Daoy (cell line): ENCODE measurements around the genes ACTA1, PGBD5 and CAPN9.

GRCh38 chr1:228407746-228408308 is 1.2 kb upstream of the TRIM11 start:
- RAMPAGE, long total RNA, result no peak

DNA sequence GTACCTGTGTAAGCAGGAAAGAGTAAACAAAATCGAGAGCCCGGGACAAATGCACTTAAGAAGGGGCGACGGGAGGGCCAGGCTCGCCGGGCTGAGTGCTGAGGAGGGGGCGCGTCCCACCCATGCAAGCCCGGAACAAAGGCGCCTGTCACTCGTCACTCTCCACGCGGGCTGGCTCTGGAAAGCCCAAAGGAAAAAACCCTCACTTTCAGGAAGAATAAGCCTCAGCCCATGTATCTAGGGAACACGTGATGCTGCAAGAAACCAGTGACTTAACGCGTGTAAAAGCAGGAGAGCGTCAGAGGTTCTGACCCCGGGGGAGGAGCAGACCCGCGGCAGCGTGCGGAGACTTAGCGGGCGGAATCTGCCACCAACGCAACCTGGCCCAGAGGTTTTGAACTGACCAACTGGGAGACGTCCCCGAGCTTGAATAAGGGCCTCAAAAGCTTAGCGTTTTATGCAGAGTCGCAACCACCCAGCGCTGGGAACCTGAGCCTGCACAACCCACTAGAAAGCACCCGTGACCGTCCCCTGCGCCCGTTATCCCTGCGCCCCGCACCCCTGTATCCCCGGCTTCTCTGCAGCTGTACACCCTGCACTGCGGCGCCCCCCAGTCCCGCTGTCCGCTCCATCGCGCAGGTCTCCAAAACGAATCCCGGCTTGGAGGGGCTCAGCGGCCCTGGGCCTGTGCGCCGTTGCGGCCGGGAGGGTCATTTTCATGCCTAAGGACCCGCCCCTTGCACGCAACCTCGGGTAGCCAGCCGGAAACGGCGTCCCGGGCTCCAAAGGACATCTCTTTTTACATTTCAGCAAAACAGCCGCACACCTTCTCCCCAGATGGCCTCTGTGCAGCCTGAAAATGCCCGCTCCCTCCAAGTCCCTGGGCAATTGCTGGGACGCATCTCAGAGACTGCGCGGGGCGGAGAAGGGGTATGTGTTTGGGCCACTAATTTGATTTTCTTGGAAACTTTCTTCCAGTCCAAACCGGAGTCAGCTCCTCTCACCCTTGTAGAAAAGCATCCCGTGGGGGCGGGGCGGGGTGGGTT is 11.7 kb downstream of the H2AC25 start:
- RAMPAGE, long total RNA, result no peak

DNA sequence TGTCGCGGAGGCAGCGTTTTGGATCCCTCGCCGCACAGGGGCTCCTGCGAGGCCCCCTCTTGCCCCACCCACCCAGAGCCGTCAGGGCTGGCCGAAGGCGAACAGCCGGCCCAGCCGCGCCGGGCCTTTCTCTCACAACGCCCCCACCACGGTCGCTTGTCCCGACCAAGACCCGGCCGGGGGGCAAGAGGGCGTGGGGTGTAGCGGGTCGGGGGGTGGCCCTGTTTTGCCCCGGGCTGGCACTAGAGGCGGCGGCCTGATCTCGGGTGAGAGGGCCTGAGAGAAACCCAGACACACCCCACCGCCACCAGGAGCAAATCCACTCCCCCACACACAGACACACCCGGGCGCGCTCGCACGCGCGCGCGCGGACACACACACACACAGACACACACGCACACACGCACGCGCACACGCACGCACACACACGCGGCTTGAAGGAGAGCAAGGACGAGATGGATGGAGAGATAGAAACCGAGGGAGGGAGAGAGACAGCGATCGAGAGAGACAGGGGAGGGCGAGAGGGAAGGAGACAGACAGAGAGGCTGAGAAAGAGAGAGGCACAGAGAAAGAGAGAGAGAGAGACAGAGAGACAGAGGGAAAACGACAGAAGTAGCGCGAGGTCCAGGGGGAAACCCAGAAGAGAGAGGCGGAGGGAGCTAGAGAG is 99.9 kb upstream of the RHOU start:
- RAMPAGE, long total RNA, result no peak

GRCh38 chr1:228826949-228827428 is 91.7 kb downstream of the RHOU start:
- RAMPAGE, long total RNA, result no peak

- RAMPAGE, long total RNA, result no peak
Observed at GRCh38 chr1:228905607-228906134, 170.4 kb downstream of the RHOU start.

GRCh38 chr1:228948340-228948698 is 213.0 kb downstream of the RHOU start:
- RAMPAGE, long total RNA, result no peak

DNA sequence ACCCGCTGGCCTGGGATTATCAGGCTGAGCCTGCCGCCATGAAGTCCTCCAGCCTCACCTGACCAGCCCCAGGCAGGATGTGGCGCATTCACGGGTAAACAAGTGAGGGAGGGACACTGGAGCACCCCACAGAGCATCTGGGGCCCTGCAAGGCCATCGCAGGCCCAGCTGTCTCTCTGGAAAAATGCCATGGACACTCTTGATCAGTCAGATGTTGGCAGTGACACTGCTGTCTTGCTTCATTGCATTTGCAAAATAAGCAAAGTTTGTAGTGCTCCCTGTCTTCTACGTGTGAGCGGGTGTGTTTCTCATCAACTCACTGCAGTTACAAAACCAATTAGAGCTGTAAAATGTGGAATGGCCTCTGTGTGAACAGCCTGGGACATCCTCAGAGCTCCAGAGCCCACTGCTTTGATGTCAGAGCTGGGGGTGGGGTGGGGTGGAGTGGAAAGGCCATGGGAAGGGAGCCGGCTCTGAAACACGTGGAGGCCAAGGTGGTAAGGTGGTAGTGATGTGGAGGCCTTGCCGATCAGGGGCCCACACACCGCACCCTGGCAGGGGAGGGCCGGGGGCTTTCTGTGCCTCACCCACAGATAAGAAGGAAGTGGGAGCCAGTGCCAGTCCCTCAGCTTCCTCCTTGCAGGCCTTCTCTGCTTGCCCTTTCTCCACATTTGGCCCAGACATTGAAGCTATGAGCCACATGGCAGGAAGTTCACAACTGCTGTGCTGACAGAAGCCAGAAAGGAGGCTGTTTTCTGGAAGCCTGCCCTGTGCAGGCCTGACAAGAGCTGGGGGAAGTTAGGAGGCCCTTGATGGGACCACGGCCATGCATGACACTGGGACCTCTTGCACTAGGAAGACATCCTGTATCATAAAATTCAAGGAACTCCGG is 254.9 kb downstream of the RHOU start:
- RAMPAGE, long total RNA, result no peak

DNA sequence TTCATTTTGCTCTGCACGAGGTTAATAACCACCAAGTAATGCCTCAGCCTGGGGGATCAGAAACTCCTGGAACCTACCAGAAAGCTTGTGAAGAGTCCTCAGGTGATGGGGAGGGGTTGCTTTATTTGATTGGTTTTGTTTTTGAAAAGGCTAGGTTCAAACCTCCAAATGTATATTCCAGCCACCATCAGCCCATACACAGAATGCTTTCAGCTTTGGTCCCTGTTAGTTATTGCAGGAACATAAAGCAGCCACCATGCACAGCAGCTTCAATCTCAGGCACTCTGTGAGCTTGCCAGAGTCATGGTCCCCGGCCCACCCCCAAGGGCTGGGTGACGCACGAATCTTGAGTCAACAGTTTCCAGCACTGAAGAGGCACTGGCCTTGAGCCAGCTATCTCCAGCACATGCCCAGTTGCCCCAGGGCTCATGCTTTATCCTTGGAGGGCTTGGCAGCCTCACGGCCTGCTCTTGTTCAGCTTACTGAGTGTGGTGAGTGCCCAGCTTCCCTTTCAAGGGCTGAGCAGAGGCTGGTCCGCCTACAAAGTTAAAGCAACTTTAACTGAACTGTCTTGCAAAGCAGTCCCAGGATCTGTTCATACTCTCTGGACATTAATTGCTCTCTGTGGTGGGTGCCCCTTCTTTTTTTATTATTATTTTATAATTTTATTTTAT is 200.8 kb upstream of the RAB4A start:
- RAMPAGE, long total RNA, result no peak

DNA sequence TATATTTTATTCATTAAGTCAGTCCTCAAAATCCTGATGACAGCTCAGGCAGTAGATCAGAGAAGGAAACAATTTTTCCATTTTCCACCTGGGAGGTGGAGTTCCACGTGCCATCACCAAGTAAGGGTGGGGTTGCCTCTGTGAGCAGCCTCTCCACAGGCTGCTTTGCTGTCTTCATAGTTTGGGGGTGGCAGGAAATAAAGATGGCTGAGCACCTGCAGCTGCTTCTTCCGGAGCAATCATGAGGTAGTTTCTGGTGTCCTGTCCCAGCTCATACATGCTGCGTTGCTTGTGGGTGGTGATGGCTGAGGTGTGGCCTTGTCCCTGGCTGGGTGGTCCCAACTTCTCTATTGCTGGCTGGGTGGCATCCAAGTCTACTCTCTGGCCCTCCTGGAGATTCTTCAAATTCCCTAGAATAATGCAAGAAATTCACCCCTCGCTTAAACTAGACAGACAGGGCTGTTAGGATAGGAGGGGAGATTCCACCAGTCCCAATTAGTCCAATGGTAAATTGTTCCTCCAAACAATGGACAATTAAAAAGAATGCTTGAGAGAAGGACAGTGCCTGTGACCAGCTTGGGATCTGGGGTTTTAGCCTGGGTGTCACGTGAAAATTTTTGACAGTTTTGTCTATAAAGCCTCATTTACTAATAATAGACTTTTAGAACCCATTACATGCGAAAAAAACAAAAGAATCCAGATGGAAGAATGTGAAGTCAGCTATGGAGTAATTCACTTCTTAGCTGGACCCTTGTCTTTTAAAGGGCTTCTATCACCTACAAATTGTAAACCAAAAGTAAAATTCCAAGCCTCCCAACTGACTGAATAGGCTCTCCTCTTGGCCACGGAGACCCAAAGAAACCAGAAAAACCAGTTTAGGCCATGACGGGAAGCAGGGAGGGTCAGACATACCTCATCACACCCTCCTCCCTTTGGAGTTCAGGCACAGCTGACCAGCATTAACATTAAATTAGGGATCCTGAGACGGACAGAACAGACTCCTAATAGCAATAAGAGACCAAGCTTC is 177.7 kb upstream of the RAB4A start:
- RAMPAGE, long total RNA, result no peak

DNA sequence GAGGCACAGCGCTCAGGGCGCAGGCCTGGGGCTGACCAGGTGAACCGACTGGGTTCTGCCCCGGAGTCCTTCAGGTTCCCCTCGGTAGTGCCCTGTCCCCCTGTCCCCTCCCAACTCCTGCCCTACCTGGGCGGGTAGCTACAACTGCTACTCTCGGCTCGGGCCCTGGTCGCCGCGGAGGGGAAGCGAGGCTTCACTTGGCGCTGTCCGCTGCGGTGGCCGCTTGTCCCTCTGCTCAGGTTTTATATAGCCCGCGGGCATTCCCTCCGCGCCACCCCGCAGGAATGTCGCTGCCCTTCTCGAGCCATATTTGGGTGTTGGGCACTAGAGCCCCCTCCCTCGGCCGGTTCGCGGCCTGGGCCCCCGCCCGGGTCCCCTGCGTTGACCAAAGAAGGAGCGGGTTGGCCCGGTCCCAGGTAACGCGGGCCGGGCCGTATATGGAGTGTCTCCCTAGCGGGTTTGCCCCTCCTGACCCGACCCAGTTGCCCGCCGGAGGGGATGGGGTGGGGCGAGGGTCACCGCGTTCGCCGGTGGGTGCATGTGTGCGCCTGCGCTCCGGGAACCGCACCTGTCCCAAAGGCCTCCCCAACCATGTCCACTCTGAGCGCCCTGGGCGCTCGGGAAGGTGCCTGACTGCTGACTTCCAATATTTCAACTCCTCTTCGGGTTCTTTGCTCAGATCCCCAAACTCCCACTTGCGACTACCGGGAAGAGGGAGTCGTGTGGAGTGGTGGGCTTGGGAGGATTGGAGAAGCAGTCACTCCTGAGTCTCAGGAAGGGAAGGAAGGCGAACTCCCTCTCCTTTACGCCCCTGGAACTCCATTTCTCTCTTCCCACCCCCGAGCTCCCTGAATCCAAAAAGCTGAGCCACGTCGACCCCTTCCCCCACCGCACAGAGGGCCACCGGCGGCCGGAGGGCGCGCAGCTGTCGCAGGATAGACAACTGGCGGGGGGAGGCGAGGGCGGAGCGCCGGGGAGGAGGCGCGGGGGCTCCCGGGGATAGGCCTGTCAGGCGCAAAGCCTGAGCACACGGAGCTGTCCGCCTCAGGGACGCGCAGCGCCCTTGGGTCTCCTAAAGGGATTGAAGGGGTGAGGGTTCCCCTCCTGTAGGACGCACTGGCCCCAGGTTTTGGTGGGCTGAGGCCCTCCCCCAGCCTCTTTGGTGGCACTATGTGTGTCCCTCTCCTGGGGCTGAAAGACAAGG is at the start of gene ACTA1:
Gene ACTA1, minus strand, starts transcription at position 217 of the 1,204 bp plus-strand sequence.
- RAMPAGE, long total RNA, result no peak

- RAMPAGE, long total RNA, result no peak
Observed at GRCh38 chr1:229499464-229500241, 8.5 kb downstream of the NUP133 start.

DNA sequence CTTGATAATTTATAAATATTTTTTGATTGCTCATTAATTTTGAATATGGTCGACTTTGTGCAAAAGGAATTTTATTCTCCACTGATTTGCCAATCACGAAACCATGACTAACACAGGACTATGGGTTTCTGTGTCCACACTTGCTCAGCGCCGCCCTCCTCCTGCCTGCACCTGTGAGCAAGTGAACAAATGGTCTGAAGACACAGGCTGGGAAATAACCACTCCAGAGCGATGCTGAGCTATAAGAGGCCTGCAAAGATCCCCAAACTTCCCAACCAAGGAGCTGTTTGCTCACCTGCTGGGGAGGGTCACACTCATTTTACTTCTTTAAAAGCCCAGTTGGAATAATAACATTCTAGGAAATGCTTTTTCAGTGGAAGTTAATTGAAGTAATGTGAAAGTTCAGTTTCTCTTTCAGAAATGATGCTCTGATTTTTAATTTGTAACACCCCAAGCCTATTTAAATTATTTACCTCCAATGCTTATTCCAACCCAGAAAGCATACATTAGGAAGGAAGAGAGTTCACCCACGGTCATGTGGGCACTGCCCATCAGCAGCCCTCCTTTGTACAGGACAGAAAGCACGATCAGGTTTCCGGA is 19.4 kb downstream of the ABCB10 start:
- RAMPAGE, long total RNA, result no peak

- RAMPAGE, long total RNA, result no peak
Observed at GRCh38 chr1:229696193-229696970, 70.3 kb downstream of the URB2 start.

DNA sequence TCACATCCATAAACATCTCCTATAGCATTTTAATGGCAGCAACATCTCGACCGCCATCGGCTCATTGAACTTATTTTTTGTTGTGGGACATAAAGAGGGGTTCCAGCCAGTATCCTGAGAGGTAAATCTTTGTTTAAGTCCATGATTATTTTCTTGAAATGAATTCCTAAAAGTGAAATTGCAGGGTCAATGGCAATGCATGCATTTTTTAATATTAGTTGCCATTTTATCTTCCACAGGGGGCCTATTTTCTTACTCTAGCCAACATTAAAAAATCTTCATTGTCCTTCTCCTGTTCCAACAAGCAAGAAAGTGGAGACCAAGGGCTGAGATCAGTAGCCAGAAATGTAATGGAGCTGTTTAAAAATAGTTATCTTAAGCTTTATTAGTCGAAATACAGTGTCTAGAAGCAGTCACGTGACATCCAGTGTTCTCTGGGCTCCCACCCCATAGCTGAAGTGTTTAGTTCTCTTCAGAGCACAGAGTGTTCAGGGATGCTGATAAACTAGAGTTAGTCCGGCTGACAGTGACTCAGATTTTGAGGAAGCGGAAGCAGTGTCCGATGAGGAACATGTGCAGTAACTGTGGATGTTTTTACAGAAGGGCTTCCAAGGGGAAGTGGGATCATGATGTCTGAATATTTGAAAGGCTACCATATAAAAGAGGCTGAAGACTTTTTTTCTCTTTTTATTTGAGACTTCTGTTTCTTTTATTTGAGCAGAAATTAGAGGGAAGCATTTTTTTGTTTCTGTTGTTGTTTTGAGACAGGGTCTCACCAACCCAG is 123.9 kb downstream of the GALNT2 start:
- RAMPAGE, long total RNA, result no peak

DNA sequence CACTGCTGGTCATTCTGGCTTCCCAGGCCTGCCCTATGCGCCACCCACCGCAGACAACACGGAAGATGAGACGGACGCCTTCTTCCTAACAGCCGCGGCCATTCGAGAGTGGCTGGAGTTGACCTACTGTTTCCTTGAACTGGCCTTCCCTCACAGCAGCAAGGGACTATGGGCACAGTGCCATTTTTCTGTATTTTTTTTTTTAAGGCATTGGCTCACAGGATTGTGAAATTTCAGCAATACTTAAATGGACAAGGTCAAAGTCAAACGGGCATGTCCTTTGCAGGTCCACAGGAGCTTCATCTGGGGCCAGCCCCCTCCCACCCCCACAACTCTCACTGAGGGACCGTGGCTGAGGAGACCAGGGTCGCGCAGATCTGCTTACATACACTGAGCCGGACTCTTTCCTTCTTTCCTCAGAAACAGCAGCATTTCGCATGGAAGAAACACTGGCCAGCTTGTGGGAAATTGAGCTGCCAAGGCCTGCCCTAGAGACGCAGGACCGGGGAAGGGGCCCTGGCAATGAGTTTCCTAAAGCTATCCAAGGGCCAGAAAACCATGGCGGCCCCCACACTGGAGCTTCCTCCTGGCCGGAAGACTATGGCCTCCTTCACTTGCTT is 99.0 kb downstream of the PGBD5 start:
- RAMPAGE, long total RNA, result no peak

DNA sequence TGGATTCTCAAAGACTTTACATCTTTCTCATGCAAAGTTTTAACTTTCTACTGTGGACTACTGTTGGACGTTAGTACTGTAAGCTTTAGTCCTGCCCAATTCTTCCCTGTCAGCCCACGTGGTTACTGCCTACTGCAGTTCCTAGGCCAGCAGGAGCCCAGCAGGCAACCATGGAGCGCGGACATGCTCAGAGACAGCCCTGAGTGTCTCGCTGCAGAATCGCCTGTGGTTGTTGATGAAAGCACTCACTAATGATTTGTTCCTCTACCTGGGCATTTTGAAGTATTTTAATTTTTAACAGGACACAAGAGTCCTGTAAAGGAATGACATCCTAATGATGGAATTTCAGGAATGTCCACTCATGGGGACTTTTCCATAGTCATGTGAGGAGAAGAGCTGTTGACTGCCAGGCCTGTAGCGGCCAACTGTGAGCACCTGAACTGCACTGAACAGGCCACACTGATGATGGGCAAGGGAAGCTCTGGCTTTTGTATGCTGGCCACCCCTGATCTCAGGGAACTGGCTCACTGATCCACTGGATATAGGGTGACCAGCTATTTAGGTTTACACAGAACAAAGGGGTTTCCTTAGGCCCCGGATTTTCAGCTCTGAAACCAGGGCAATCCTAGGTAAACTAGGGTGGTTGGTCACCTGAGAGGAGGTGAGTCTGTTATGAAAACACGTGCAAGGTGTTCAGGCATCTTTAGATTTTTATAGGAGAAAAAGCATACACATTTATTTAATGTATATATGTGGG is 44.0 kb downstream of the PGBD5 start:
- RAMPAGE, long total RNA, result no peak

DNA sequence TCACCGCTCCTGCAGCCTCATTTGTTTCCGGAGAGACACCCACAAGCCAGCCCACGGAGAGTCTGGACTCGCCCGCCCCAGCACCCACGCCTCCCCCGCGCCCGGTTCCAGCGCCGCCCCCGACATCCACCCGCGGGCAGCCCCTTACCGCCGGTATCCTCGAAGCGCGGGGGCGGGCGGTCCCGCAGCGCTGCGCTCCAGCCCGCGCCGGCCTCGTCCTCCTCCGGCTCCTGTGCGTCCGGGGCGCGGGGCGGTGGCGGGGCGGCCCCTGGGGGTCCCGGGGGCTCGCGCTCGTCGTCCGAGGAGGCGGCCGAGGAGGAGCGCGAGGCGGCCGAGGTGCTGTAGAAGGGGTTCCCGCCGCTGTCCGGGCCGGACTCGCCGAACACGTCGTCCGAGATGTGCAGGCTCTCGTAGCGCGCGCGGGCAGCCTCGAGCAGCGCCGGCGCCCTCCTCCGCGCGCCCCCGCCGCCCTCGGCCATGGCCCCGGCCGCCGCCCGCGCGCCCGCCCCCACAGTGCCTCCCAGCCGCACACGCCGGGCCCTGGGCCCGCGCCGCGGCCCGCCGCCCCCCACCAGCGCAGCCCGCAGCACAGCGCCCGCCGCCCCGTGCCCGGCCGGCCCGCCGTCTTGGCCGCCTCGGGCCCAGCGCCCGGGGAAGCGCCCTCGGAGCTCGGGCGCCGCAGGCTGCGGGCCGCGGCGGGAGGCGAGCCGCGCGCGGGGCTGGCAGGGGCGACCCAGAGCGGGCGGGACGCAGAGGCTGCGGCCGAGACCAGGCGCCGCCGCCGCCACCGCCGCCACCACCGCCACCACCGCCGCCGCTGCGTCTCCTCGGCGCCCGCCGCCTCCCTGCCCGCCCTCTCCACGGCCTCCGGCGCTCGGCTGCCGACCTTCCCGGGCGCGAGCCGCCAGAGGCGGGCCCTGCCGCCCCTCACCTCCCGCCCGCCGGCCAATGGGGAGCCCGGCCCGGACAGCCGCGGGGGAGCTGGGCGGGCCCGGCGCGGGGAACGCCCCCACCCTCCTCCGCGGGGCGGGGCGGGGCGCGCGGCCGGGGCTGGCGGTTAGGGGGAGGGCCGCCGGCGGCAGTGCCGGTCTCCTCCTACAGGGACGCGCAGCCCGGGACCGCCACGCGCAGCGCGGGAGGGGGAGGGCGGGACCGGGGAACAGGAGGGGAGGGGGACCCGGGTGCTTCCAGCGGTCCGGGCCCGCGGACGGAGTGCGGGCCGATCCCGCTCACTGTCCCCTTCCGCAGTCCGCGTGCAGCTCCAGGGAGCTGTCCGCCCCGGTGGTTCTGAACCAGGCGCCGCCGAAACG is at the start of gene PGBD5:
Gene PGBD5, minus strand, starts transcription at position 883 of the 1,310 bp plus-strand sequence.
- RAMPAGE, long total RNA, result no peak

DNA sequence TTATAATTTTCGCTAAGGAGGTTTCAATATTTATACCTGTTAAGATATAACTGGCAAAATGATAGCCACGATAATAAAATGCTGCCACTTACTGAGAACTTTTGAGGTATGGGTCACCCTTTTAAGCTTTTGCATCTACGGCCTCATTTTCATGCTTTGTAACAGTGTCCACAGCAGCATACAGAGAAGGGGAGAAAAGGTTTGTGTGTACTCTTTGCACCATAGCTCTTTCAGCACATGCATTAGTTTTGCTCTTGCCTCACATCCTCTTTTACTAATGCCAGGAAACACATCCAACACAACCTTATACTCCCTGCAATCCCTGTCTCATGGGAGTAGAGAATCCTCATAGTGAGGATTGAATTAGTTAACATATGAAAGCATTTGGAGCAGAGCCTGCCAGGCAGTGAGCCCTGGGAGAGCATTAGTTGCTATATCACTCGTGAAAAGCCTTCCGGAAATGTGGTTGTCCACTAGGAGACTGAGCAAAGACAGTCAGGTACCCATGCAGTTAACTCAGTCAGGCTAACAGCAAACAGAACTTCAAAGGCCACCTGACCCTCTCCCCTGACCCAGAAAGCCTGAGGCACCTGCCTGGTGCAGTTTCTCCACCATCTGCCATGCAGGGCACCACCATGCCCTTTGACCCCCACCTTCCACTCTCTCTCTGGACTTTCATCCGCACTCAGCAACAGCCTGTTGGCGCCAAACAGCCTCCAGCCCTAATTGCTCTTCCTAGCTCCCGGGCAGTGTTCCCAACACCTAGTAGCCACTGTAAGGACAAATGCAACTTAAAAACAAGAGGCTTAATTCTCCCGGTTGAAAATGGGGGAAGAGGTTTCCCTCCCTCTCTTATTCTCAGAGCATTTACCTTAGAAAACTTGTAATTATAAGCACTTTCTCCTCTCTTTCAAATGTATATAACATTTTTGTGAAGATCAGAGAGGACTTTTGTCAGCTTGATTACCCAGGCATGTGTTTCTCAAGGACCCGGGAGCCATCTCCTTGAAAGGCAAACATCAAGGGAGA is 14.9 kb upstream of the AGT start:
- RAMPAGE, long total RNA, result no peak

- RAMPAGE, long total RNA, result no peak
Observed at GRCh38 chr1:230739802-230740210, 7.4 kb upstream of the CAPN9 start.

- RAMPAGE, long total RNA, result no peak
Observed at GRCh38 chr1:230747126-230747521, at the start of gene CAPN9. Gene CAPN9, plus strand, starts transcription at chr1:230747388.